HTR-8/SVneo (cell line): ENCODE results near the gene TEX35.

DNA sequence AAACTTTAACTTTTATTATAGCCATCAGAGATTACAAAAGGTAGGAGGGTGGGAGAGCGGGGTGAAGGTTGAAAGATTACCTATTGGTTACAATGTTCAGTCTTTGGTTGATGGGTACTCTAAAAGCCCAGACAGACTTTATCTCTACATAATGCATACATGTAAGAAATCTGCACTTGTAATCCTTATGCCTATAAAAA, 111.0 kb downstream of the RABGAP1L start:
- RRBS: no CpG with 5 or more reads among the region's 1 CpG

- RRBS: no CpG with 5 or more reads among the region's 1 CpG
Measured at GRCh38 chr1:174772619-174772842, 227.2 kb upstream of the CACYBP start.

DNA sequence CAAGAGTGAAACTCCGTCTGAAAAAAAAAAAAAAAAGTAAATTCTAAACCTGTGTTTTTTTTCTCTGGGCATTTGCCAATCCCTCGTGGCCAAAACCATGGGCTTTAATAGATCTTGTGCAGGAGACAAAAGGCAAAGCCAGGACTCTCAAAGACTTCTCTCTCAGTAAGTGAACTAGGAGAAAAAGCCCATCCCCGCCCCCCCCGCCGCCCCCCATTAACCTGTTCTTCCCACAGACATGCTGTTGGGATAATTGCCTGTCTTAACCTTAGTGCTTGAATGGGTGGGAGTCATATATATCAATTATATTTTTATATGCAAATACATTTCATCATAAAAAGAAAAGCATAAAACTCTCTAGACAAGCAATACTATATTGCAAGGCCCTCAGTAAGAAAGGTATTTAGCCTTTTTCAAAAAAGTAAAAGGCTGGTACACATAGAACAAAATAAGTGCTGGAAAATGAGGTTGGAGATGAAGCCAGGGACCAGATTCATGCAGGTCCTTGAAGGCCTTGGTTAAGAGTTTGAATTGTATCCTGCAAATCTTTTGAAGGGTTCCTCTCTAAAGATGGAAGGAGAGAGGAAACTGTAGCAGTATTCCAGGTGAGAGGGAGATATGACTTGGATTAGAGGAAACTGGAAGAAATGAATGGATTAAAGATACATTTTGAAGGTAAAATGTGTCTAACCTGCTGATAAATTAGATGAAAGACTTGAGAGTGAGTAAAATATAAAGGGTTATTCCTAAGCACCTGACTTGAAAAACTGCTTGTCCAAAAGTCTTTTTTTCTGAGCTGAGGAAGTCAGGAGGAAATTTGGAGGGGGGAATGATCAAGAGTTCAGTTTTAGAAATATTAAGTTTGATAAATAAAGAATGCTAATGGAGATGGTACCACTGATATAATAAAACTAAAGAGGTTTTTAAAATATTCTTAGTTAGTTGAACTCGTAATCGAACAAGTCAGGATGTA, 165.1 kb upstream of the CACYBP start:
- RRBS: no CpG with 5 or more reads among the region's 7 CpGs

GRCh38 chr1:174989321-174990198, 10.2 kb upstream of the CACYBP start:
- RRBS: no CpG with 5 or more reads among the region's 5 CpGs

DNA sequence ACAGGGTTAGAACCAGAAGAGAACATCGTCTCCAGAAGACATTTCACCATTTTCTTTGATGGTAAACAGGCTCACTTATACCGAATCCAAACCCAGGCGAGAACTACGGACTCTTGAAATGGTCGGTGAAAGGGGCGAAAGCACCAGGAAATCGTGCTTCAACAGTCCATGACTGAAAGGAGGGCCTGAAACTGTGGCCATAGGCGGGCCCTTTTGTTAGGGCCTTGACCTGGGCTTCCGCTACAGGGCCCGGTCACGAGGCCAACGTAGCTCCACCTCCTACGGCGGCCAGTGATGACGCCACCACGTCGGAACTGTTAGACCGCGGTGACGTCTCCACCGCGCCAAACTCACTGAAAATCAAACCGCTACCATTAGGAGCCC, 639 bp upstream of the CACYBP start:
- RRBS: no CpG with 5 or more reads among the region's 23 CpGs

DNA sequence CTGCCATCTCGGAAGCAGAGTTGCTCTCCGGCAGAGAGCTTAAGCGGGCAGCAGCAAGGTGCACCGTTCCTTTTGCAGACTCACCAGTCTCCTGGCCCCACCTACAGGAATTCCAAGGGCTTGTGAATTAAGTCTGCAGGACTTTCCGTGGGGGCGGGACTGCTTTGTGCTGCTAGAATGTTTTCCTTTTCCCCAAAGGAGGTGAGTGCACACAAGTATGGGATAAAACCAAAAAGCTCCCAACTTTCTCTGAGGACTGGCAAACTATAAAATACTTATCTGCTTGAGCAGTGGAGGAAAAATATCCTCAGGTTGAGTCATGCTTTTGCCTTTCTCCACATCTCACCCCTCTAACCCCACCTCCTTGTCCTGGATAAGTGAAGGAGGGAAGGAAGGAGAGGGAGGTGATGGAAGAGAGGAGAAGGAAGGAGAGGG, 29.2 kb upstream of the KIAA0040 start:
- RRBS: no CpG with 5 or more reads among the region's 6 CpGs

- RRBS: no CpG with 5 or more reads among the region's 4 CpGs
Measured at GRCh38 chr1:175840779-175841161, 97.4 kb upstream of the TNR start.

- RRBS: no CpG with 5 or more reads among the region's 4 CpGs
Measured at GRCh38 chr1:176058559-176059238, 148.4 kb downstream of the COP1 start.

GRCh38 chr1:176174834-176175737, 32.0 kb downstream of the COP1 start:
- RRBS: no CpG with 5 or more reads among the region's 5 CpGs

DNA sequence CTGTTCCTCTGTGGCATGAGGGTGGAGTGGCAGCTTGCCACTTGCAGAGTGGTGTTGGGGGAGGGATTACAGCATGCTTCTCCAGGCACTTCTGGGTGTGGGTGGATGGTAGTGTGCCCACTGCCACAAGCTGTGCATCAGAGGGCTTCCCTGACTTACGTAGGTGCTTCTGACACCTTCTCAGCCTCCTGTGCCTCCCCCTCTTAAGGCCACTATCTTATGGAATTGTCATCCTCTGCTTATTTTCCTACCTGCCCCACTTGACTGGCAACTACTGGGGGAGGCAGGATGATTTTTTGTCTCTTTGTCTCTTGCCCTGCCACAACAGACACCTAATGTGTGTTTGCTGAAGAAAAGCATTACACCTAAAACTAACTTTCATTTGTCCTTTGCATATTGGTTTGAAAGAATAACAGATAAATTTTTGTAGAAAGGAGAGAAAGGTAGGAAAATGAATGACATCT, 229.7 kb downstream of the PAPPA2 start:
- RRBS: no CpG with 5 or more reads among the region's 1 CpG

DNA sequence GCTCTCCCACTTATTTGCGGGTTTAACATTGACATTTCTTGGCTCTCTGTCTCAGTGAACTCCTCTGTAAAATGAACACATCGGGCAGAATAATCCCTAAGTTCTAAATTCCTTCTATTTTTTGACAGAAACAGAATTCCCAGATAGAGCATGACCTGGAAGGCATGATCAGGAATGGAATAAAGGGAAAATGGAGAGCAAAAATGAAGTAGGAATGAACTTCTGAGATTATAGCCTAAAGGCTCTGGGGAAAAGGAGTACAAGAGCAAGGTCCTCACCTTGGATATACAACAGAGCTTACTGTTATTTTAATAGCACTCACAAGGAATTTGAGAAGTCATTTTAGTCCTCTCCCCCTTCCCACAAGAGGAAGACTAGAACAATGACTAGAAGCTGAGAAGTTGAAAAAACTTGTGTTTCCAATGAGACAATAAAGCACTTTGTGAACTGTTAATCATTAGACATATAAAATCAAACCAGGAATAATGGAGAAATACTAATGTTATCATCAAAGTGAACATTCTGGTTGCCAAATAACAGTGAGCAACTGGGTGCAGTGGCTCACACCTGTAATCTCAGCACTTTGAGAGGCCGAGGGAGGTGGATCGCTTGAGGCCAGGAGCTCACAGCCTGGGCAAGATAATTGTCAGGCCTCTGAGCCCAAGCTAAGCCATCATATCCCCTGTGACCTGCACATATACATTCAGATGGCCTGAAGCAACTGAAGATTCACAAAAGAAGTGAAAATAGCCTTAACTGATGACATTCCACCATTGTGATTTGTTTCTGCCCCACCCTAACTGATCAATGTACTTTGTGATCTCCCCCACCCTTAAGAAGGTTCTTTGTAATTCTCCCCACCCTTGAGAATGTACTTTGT, 54.1 kb upstream of the RASAL2 start:
- RRBS: no CpG with 5 or more reads among the region's 4 CpGs

GRCh38 chr1:178319978-178320433, 176.8 kb downstream of the CLEC20A start:
- RRBS: no CpG with 5 or more reads among the region's 7 CpGs

DNA sequence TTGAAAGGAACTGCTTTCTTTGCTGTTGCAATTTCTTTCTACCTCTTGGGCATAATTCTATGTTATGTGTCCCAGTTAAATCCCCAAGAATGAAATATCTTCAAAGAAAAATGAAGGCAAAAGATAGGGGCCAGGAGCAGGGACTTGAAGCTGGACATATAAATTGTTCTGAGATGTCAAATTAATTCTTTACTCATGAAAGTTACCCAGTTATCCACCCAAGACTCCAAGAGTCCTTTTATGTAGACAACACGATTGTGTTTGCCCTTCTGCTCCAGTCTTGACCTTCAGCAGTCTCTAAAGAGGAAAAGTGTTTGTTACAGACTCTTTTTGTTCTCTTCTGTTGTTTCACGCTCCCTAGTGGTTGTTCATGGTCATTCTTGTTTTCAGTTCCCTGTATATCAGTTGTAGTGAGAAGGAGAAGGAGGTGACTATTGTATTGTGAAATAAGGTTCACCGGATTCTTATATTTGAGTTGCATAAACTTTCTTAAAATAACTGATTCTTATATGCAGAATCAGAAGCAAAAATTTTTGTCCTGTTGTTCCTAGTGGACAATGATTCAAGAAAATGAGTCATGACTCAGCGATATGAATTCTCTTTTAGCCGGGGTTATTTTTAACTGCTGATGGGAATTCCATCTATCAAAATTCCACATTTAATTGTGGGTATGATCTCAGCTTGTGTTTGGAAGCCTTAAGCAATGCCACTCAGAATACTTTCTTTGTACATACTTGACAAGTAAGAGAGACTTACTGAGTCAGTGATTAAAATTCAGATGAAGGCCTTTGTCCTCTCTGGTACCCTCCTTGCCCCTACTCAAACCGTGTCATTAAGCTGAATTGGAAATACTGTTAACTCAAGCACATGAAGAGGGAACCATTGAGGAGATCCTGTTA, 152.2 kb downstream of the CLEC20A start:
- RRBS: 2% methylated on average over 3 of the region's 6 CpGs

- RRBS: no CpG with 5 or more reads among the region's 15 CpGs
Measured at GRCh38 chr1:178512743-178513286, at the start of gene TEX35. TSS of gene TEX35 (plus strand) at chr1:178513109.

GRCh38 chr1:178578932-178580202, 66.5 kb downstream of the TEX35 start:
- RRBS: no CpG with 5 or more reads among the region's 15 CpGs

GRCh38 chr1:178915976-178917315, 45.6 kb upstream of the ANGPTL1 start:
- RRBS: no CpG with 5 or more reads among the region's 8 CpGs

- RRBS: no CpG with 5 or more reads among the region's 2 CpGs
Measured at GRCh38 chr1:178919137-178920155, 48.6 kb upstream of the ANGPTL1 start.

- RRBS: no CpG with 5 or more reads among the region's 5 CpGs
Measured at GRCh38 chr1:178952993-178953493, 72.7 kb upstream of the FAM20B start.

DNA sequence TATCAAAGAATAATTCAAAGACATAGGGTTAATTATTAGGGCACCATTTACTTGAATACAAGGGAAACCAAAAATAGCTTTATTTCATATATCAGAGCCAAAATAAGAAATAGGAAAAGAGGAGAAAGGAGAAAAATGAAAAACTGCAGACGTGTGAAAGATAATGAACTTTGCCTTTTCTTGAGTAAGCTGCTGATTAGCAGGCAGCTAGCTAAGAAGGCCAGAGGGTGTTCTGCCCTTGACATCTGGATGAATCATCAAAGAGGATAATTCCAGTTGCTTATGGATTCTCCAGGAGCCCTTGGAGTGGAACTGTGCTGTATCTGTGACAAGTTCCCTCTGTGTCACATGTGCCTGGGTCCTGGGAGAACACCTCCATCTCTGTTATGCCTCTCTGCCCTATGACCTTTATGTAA, 7.9 kb upstream of the FAM20B start:
- RRBS: no CpG with 5 or more reads among the region's 1 CpG